Temporal lobe (tissue), 2 donors: ENCODE measurements around a stretch of chr3.

- RAMPAGE, long total RNA = no peak
Observed at GRCh38 chr3:52813764-52814216, 16.7 kb downstream of the ITIH4 start.

DNA sequence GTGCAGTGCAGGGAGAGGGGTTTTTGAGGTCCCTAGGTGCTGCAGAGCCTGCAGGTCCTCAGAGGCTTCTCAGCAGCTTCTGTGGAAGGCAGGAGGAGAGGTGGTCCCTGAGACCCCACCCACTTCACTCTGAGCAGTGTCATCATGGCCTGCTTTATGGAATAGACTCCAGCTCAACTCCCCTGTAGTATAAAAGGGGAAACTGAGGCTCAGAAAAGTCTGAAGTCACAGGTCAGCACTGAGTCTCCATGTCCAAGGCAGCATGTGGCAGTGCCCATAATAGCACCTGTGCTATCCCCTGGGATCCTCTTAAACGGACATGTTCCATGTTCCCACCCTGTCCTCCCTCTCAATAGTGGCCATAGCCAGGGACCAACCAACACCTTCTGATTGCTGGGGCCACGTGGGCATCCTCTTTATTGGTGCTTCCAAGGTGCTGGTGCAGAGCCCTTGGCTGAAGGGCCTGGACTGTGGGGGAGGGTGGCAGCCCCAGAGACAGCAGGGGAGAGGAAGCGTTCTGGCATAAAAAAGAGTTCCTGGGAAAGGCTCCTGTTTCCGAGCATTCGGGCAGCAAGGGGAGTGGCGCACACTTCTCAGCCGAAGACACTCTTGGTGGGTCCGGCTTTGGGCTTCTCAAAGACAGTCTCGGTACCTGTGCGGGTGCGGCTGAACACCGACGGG lies 1.9 kb downstream of the MUSTN1 start:
- RAMPAGE, long total RNA = no peak

- RAMPAGE, long total RNA = no peak
Observed at GRCh38 chr3:52839726-52840350, 5.0 kb upstream of the MUSTN1 start.

DNA sequence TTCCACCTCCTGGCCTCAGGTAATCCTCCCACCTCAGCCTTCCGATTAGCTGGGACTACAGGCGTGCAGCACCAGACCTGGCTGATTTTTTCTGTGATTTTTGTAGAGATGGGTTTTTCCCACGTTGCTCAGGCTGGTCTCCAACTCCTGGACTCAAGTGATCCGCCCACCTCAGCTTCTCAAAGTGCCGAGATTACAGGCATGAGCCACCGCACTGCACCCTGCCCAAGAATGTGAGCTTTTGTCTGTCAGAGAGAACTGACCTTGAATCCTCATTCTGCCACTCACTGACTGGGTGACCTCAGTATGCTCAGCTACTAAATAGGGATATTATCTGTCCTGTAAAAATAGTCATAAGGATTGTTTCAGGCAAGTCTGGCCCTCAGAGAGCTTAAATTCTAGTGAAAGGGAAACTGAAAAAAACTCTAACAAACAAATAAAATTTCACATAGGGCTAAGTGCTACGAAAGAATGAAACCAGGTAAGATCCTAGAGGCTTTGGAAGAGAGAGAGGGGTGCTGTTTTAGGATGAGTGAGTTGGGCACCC lies 2.1 kb upstream of the RFT1 start:
- RAMPAGE, long total RNA = no peak

GRCh38 chr3:53145111-53145748 lies 15.0 kb upstream of the RFT1 start:
- RAMPAGE, long total RNA = no peak

- RAMPAGE, long total RNA = no peak
Observed at GRCh38 chr3:53145749-53146178, 15.2 kb upstream of the PRKCD start.

- RAMPAGE, long total RNA = no peak
Observed at GRCh38 chr3:53185538-53186155, 24.6 kb downstream of the PRKCD start.

DNA sequence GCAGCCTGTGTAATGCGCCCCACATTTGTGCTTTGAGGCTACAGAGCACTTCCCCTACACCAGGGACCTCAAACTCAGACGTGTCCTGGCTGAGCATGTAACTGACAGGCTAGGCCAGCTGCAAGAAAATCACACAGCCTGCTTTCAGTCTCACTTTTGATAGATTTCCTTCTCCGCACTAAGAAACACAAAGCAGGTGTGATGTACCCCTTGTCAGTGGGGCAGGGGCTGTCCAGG lies 29.7 kb downstream of the PRKCD start:
- RAMPAGE, long total RNA = no peak

DNA sequence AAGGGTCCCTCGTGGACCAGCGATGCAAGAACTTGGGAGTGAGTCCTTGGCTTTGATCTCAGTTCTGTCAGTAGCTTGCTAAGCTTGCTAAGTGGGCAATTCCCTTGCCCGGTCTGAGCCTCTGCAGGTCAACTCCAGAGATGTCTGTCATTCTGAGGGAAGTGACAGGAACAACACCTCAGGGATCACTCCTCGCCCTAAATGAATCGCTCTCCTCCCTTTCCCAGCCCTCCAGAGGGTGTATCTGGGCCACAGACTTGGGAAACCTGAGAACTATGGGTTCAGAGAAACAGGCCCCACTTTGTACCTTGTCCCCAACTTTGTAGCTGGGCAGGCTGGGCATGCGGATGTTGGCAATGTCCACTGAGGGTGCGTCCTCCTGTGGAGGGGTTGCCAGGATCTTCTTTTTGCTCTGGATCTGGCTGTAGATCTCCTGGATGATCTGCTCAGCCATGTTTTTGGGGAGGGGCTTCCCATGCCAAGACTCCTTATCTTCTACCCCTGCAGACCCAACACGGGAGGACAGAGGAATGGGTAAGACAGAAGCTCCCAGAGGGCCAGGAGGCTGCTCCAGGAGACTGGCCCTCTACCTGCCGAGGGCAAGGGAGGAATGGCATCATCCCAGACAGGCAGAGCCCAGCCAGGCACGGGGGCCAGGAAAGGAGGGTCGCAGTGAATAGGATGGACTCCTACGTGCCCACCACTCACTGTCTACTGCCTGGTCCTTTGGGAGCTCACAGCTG lies 24.6 kb downstream of the TKT start:
- RAMPAGE, long total RNA = no peak

GRCh38 chr3:53238037-53238803 lies 17.6 kb downstream of the TKT start:
- RAMPAGE, long total RNA = no peak

- RAMPAGE, long total RNA = no peak
Observed at GRCh38 chr3:53254206-53255378, 1.2 kb downstream of the TKT start.

- RAMPAGE, long total RNA = no peak
Observed at GRCh38 chr3:53282860-53283104, 27.0 kb upstream of the TKT start.

DNA sequence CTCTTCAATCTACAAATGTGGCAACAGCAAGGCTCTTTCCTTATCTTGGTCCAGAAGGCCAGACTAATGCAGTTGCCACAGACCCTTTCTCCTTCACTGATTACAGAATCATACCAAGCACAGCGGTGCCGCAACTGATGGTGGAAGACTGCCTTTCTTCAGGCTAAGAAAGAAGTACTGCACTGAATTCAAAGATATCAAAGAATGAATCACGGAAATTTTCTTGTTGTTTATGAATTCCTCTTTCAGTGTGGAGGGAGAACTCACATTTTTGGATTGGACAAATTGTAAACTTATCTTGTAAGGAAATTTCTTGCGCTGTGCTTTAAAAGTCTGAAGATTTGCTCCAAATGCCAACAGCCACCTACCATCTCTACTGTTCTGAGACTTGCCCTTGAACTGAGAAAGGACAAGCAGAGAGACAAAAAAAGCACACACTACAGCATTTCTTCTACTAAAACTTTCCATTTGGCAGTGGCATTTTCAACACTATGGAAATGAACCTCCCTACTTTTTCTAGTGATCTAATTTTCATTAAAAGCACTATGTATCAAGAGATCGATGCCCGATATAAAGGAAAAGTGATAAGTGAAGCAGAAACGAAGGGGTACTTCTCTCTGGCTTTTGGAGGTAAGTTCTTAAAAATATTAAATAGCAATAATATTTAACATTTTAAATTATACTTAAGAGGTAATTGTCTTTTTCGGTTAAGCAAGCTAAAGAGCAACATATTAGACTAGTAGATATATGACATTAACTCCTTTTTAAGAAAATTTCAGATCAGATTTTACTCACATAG lies 18.3 kb downstream of the DCP1A start:
- RAMPAGE, long total RNA = no peak

- RAMPAGE, long total RNA = no peak
Observed at GRCh38 chr3:53494879-53495481, 569 bp downstream of the CACNA1D start.

GRCh38 chr3:53845349-53845857 lies 816 bp downstream of the CHDH start:
- RAMPAGE, long total RNA = no peak

GRCh38 chr3:53867347-53868103 lies 14.4 kb downstream of the ACTR8 start:
- RAMPAGE, long total RNA = no peak

GRCh38 chr3:54017076-54017275 lies 105.4 kb upstream of the CACNA2D3 start:
- RAMPAGE, long total RNA = no peak

DNA sequence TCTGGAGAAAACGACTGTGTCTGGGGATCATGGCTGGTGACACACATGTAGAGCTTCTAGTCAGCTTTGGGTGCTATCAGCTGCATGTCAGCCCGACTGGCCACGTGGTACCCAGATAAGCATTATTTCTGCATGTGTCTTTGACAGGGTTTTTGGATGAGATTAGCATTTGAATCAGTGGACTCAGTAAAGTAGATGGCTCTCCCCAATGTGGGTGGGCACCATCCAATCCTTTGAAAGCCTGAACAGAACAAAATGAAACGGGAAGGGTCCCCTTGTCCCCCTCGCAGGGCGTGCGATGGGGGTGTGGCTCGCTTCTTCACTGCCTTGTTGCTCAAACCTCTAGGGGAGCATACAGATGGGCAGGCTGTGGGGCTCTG lies 80.6 kb downstream of the CACNA2D3 start:
- RAMPAGE, long total RNA = no peak

GRCh38 chr3:55166296-55166514 lies 238.3 kb upstream of the LRTM1 start:
- RAMPAGE, long total RNA = no peak

DNA sequence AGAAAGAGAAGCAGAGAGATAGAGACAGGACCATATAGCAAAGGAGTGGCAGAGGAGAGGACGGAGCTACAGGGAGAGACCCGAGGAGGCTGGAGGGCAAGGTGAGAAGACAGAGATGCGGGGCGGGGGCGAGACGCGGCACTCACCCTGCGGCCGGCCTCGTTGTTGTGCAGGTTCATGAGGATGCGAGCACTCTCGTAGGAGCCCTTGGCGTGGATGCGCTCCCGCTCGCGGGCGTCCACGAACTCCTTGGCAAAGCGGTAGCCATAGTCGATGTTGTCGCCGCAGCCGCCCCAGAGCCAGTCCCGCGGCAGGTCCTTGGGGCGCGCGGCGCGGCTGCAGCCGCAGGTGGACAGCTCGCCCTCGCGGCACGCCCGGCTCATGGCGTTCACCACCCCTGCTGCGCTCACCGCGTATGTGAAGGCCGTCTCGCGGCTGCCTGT lies 12.9 kb downstream of the WNT5A start:
- RAMPAGE, long total RNA = no peak